Neuron (in vitro differentiated cells): ENCODE measurements around a stretch of chr6.

DNA sequence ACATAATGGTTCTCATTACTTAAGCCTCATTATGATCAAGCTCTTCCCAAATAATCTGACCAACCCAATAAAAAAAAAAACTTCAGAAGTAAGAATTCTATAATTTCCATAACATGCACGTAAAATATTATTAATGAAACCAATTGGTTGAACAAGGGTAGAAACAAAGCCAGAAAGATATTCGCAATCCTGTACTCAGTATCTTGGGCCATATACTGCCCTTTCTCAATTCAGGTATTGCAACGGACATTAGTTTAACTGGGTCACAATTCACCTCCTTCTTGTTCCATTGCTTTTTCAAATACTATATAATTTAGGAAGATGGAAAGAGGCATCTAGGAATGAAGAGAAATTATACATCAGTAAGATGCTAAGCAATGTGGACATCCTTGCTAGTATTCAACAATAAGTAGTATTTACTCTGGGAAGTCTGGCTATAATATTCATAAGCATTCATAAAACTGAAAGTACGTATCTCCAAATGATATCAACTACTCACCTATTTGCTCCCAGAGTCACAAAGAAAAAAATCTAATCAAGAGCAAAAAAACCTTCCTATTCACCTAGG is 19.5 kb downstream of the BCLAF1 start:
- PRO-cap, result no peak

DNA sequence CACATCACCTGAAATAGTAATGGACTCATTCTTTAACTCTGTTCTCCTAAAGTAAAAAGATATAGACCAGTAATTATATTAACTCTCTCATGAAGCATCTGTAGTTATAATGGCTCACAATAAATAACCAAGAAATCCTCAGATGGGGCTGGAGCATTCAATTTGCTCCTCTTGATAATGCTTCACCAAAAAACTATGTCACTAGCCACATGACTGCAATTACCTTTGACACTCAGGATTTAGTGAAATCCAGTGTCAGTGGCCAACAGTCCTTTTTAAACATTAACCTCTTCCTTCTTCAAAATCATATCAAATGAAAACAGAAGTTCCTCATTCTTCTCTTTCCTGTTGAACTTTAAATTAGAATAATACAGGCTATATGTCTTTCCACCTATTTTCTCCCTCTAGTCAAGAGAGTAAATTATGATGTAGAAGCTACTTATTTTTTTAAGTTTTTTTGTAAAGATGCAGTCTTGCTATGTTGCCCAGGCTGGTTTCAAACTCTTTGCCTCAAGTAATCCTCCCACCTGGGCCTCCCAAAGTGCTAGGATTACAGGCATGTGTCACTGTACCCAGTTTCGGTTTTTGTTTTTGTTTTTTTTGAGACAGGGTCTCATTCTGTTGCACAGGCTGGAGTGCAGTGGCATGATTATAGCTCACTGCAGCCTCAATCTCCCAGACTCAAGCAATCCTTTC is 41.1 kb downstream of the MAP7 start:
- PRO-cap, result no peak

GRCh38 chr6:136510643-136511111 is 39.5 kb downstream of the MAP7 start:
- PRO-cap, result no peak

- PRO-cap, result no peak
Observed at GRCh38 chr6:136511539-136512351, 38.5 kb downstream of the MAP7 start.

DNA sequence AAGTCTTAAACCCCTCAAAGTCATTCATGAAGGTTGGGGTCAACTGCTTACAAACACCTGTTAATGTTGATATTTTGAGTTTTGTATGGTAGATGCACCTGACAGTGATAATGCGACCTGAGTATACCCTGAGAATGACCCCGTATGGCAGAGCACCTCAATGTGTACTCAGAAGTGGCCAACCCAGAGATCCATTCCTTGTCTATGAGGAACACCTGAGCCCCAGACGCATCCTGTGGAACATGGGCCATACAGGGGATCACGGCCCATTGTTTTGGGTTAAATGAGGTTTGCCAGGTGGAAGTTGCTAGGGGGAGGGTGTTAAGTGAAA is 36.7 kb downstream of the MAP7 start:
- PRO-cap, result no peak

DNA sequence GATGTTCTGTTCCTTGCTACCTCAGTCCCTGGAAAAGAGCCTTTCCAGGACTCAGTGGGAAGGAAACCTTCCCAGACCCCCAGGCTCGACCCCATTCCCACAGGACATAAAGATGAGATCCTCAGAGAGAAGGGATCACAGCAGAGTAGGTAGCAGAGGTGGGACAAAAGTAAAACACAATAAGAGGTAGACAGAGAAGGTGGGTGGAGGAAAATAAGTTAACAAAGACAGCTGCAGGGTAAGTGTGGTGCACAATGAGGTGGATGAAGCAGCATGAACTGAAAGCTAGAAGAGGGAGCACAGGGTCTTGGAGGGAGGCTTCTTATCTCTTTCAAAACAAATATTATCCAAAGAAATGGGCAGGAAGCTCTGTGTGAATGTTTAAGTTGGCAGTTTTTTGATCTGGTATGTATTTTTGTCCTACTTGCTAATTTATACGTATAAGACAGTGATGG is 14.0 kb upstream of the MAP7 start:
- PRO-cap, result no peak

GRCh38 chr6:136583213-136584293 is 33.3 kb upstream of the MAP7 start:
- PRO-cap, result no peak

DNA sequence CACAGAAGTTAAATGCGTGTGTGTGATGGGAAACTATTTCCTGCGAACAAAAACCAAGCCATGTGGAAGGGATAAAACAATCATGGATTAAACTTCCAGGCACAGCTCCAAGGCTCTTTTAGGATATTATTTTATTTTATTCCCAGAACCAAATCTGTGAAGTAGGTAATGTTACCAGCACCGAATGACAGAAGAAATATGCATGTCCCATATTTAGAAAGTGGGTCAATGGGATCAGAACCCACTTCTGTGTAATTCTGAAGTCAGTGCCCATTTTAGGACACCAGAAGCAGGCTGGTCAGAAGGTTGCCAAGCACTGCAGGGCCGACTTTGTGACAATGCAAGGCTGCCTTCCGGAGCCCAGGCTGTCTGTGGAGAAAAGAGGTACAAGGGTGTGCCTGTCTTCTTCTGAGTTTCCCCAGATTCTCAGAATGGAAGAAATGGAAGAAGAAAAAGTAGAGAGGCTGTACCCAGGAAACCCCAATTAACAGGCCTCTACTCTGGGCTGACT is 49.4 kb upstream of the MAP7 start:
- PRO-cap, result no peak

GRCh38 chr6:136751551-136752156 is 40.6 kb downstream of the MAP3K5 start:
- PRO-cap, result no peak

DNA sequence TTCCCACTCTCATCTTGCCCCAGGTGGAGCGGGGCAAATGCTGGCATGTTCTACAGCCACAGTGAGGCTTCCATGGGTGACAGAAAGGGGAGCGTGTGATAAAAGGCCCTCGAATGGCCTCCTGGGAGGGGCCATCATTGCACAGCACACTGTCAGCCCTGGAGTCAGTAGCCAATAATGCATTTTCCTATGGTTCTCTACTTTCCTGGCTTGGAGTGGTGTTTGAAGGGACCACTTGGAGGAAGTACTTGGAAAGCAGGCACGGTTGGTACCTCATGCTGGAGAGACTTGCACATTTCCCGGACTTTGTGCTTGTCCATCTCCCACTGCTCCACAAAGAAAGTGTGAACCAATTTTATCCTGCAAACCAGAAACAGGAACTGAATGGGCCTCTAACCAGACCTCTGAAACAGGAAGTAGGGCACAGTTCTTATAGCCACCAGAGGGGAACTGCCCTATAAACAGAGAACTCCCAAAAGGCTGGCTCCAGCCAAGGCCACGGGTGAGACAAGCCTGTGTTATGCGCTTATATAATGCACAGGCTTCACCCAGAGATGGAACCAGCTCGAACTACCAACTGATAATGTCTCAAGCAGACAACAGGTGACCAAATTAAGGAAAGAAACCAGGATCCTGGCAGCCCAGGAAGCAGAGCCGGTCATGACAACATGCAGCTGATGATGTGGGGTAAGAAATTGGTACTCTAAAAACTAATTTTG is 8.5 kb downstream of the MAP3K5 start:
- PRO-cap, result no peak

DNA sequence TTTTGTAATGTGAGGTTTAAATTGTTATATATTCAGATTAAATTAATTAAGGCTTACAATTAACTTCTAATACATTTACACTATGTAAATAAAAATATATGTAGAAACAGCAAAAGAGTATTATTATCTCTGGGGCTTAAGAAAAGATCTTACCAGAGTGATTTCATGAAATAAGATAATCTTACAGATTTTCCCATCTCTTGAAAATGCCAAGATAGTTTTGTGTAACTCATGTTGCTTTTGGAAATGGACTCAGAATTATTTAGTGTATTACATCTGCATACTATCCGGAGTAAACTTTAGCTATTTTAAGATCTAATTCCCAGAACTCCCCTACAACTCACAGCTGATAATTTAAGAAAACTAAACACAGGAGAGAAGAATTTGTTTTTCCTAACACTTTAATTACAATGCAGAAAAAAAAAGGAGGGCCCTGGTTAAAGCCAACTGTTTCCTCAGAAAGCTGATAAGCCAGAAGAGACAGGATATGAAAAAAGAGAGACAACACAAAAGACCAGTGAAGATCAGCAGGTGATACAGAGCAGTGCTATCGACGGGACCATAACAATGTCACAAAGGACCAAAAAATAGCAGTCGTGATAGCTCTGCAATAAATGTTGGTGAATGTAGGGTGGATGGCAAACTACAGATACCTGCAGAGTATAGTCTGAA is 6.0 kb downstream of the IFNGR1 start:
- PRO-cap, result no peak

DNA sequence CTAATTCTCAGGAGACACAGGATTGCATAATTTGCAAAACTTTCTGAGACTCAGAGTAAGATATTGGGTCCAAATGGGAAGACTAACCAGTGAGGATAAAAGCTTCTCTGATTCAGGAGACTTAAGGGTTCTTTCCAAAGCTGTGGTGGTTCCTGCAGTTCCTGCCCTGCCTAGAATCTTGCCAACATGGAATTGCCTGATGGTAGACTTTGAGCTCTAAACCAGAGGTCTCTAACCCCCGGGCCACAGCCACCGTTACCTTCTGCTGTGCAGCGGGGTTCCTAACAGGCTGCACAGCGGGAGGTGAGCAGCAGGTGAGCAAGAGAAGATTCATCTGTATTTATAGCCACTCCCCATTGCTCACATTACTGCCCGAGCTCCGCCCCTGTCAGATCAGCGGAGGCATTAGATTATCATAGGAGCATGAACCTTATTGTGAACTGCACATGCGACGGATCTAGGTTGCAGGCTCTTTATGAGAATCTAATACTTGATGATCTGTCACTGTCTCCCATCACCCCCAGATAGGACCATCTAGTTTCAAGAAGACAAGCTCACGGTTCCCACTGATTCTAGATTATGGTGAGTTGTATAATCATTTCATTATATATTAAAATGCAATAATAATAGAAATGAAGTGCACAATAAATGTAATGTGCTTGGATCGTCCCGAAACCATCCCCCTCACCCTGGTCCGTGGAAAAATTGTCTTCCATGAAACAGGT is 106.8 kb downstream of the OLIG3 start:
- PRO-cap, result no peak

DNA sequence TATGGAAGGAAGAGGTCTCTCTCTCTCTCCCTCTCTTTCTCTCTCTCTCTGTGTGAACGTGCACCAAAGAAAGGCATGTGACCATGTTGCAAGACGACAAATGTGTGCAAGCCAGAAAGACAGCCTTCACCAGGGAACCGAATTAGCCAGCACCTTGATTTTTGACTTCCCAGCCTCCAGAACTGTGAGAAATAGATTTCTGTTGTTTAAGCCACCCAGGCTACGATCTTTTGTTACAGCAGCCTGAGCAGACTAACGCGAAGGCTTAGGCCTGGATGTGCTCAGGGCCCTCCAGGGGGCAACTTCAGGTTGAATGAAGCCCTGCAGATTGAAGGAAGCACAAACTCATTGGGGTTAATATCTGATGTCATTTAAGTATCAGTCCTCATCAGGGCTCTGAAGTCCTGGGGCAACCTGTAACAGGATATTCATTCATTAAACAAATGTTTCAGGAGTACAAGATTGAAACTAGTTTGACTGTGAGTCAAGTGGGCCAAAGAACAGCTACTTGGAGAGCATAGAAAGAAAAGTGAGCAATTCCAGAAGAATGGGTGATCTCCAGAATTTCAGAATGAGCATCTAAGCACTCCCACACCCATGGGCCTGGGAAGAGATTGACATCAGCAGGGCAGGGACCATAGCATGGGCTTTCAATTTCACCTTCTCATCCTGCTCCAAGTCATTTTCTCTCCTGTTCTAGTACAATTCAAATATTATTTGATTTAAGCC is 157.3 kb upstream of the TNFAIP3 start:
- PRO-cap, result no peak

- PRO-cap, result no peak
Observed at GRCh38 chr6:137944411-137944830, 77.4 kb downstream of the TNFAIP3 start.

- PRO-cap, result no peak
Observed at GRCh38 chr6:138031827-138032320, 75.3 kb downstream of the PERP start.

DNA sequence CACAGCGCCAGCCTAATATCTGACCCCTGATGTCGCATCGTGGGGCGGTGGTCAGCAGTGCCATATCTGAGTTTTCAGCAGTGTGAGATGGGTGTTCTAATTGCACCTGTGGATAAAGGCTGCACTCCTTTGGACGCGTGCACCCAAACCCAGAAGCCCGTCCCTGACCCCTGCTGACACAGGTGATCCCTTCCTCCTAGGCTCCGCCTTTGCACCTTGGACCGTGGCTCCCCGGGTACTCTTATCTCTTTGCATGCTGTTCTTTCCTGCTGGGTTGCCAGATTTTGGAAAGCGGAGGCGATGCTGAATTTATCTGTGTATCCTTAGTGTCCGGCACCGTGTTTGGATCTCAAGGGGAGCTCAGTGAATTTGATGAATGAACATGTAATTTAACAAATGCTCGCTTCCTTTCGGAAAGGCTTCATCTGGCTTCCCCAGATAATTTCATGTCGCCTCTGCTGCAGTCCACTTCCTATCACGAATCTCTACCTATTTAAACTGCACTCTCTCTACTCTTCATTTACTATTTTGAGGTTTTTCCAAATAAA is 579 bp upstream of the PERP start:
- PRO-cap, result bidirectional peak, plus-strand start at position 63 of the sequence, minus-strand start outside the sequence; bidirectional peak, plus-strand start at position 248 of the sequence, minus-strand start at position 172 of the sequence

GRCh38 chr6:138219295-138219784 is 1.0 kb upstream of the PBOV1 start:
- PRO-cap, result no peak

- PRO-cap, result no peak
Observed at GRCh38 chr6:138250539-138251157, 32.4 kb upstream of the PBOV1 start.

GRCh38 chr6:138334286-138335138 is 43.2 kb upstream of the SMIM28 start:
- PRO-cap, result no peak

DNA sequence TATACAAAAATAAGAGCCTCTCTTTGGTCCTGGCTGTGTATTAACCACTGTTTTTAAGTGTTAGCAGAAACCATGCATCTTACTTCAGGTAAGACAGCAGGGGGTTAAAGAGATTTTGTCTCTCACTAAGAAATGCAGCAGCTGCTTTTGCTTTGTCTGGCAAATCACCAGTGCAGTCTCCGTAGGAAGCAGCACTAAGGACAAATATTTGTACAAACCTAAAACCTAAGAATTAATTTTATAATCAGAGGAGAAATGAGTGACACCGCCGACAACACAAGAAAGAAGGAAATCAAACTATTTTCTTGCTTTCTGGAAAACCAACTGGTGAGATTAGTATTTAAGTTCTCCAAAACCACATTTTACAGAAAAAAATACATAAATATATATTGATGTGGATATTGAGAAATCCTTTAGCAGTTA is 837 bp downstream of the SMIM28 start:
- PRO-cap, result no peak